ENCODE measurements around a stretch of chr5.

GRCh38 chr5:159011611-159012050, 88.1 kb downstream of the EBF1 start:
- CAGE, long polyA plus RNA = no peak
- RRBS = no CpG with 5 or more reads among the region's 5 CpGs

DNA sequence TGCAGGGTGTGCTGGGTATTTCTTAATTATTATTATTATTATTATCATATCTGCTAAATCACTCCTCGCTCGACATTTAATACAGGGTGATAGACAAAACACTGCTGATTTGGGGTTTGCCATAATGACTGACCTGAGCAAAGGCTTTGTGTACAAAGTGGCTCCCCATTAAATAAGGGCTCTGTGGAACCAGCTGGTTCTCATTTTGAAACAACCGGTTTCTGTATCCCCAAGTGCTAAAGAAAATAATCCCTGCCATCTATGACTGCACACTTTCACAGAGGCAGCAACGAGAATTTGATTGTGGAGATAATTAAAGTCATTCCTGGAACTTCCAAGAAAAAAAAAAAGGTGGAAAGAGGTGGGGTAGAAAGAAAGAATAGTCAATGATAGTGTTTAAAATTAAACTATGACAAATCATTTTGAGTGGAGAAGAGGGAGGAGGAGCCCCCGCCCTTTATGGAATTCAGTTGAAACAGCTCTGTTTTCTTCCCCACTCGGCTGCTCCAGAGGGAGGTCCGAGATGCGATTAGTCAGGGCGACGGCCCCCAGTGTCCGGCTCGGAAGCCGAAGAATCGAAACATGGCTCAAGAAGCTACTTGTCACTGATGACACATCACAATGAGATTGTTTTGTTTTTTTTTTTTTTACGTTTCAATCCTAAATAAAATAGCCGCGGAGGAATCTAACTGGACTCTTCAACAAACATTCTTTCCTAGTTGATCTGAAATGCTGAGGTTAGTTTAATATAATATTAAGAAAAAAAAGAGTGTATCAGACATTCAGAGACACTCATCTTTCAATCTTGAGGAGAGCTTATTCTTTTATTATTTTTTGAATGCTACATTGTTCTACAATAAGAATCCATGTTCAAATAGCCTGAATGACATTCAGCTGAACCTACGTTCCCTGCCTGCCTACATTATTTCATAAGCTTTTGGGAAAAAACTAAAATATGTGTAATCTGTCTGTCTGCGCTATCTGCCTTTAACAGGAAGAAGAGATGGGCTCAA, 38.3 kb downstream of the EBF1 start:
- CAGE, long polyA plus RNA = no peak
- RRBS = no CpG with 5 or more reads among the region's 19 CpGs

DNA sequence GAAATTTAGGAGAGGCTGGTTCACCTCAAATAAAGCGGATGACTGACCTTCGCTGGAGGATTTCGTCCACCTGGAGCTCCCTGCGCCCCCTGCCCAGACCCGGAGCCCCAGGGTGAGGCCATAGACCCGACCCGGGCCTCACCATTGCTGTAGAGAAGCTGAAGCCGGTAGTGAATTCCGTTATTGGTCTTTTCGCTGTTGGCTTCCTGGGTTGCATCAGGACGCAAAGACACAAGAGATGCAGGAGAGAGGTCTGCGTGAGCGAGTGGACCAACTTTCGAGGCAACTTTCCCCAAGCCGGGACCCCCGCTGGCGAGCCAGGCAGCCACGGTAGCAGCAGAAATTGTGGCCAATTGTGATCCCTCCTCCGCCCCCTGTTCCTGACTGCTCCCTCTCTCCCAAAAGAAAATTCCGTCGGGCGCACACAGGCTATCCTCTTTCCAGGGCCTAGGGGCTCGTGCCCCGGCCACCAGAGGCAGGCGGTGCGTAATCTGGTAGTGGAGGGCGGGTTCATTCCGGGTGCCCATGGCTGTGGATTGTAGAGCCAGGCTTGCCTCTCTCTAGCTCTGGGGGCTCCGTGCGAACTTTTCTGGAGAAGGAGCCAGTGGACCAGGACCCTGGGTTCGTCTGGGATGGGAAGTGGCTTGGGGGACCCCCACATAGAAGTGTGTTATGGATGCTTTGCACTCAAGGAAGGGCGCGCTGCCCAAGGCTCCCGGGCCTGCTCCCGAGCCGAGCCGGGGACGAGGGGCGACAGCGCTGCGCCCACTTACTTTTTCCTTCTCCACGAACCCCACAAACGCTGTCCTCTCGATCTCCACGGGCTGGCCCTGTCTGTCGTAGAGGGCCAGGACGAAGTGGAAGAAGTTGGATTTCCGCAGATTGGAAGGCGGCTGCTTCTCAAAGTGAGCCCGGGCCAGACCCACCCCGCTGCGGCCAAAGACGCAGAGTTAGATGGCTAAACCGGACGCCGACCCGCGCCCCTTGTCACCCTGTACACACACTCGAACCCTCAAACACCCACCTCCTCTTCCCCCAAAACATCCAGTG, 3.2 kb downstream of the EBF1 start:
- CAGE, long polyA plus RNA = no peak
- RRBS = 49% methylated on average over 10 of the region's 59 CpGs

- CAGE, long polyA plus RNA = no peak
- RRBS = no CpG with 5 or more reads among the region's 1 CpG
Measured at GRCh38 chr5:159102248-159102892, 2.7 kb upstream of the EBF1 start.

DNA sequence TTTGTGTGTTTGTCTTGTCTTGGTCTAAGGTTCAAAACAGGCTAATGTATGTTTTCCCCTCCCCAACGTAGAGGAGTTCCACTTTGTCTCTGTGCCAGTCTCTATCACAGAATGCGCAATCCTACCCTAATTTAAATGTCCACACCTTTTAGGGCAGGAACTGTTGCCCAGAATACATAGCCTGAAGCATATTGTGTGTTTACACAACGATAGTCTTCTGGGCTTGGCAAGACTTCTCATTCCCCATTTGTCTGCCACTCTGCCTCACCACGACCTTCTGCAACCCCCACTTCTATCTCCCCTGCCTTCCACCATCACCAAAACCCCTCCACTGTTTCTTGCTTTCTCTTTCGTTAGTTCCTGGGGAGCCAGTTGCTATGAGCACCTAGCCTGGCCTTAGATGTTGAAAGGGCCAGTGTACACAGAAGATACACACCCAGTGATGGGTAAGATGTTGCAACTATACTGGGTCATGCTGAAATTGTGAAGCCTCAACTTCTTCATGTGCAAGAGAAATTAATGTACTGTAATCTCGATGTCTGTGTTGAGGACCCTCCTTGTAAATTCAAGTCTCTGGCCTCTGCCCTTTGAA, 886 bp upstream of the RNF145 start:
- CAGE, long polyA plus RNA = no peak
- RRBS = no CpG with 5 or more reads among the region's 6 CpGs

- CAGE, long polyA plus RNA = no peak
- RRBS = no CpG with 5 or more reads among the region's 4 CpGs
Measured at GRCh38 chr5:159459834-159460762, 129.8 kb upstream of the IL12B start.

DNA sequence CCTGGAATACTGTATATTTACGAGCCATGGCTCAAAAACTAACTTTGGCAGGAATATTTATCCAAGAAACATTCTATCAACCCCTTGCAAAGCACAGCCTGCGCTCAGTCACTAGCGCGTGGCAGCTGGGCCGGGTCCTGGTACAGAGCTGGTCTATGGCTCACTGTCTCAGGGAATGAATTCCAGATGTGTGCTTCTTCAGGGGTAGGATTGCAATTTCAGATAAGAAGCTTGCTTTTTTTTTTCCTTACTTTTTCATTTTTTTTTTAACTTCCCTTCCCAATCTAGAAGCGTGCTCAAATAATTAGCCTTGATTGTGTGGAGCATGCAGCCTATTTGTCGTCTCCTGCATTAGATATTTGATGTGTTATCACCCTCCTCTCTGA, 128.9 kb upstream of the ADRA1B start:
- CAGE, long polyA plus RNA = no peak
- RRBS = no CpG with 5 or more reads among the region's 7 CpGs

DNA sequence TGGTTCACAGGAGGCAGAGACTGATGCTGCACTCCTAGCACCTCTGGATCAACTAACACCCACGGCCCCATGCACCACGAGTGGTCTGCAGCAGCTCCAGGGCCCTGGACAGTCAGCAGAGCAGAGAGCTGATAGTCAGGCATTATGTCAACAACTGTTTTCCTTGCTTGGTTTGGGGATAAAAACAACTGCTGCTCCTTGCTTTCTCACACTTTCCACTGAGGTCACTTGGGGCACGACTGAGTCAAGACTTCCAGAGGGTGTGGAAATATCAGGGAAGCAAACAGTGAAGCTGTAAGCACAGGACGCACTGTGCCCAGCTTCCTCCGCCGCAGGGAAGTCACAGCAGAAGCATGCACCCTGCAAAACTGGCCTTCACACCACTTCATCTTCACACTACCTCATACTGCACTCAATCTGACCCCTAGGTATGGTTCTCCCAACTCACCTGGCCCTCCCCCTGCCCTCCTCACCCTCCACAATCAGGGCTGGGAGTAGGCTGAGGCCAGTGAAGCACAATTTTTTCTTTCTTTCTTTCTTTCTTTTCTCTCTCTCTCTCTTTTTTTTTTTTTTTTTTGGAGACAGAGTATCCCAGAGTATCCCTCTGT, 96.2 kb upstream of the ADRA1B start:
- CAGE, long polyA plus RNA = no peak
- RRBS = no CpG with 5 or more reads among the region's 6 CpGs

DNA sequence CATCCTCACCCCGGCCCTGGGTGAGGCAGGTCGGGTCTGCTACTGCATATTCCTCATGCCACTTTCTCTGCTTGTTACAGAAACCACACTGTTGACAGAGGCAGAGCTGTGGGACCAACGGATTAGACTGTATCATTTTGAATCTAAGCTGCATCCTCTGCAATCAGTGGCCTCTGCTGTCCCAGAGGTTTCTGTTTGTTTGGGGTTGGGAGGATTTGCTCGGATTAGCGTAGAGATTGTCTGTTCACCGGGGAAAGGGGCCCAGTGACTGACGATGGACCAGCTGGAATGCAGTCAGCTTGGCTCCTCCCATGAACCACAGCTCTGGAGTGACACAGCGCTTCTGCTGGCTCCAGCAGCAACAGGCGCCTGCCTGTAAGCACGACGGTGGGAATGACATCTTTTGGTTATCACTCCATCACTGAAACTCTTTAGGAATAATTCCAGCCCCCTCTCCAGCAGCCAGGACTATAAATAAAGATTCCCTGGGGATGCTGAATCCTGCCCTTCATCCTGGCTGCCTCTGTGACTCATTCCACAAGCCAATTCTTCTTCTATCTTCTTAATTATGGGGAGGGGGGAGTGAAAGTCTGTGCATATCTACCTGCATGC, 37.2 kb upstream of the ADRA1B start:
- CAGE, long polyA plus RNA = no peak
- RRBS = no CpG with 5 or more reads among the region's 11 CpGs

- CAGE, long polyA plus RNA = no peak
- RRBS = no CpG with 5 or more reads among the region's 5 CpGs
Measured at GRCh38 chr5:160061643-160062004, 52.7 kb downstream of the TTC1 start.

GRCh38 chr5:160260691-160261395, 31.5 kb downstream of the FABP6 start:
- CAGE, long polyA plus RNA = no peak
- RRBS = no CpG with 5 or more reads among the region's 15 CpGs

DNA sequence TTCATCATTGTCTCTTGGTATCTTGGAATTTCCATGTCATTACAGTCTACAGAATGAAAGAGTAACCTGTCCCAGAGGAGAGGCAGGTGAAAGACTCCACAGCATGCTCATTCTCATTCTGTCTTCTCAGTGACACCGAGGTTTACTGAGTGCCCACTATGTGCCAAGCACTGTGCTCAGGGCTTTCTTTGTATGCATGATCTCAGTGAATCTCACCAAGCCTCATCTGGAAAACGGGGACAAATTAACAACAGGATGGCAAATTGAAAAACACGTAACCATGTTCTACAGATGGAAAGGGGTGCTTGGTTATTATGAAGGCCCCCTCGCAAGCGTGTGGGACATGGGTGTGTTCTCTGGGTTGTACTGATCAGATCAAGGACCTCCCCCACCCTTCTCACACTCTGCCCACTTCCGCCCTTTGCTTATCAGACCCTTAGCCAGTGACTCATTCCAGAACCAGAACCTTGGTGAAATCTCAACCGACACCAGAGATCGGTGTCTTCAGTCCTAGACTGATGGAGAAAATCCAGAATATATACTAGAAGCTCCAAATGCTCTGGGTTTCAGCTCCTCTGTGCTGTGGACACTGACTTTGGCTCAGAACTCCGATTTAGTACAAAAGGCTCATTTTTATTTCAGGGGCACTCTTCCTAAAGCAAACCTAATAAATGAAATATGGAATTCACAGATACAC, 64.8 kb downstream of the PTTG1 start:
- CAGE, long polyA plus RNA = no peak
- RRBS = no CpG with 5 or more reads among the region's 9 CpGs

DNA sequence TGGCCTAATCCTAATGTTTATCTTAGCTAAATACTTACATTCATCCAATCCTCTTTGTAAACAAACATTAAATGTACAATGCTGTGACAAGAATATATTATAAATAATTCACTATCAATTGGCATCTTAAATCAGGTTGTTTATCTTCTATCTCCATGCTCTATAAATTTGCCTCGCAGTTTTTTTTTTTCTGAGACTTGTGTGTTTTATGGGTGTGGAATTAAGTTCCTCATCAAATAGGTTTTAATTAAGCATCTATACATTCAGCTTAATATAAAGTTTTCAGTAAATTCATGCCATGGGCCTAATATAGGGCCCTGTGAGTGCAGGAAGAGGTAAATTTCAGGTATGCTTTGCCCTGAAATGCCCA, 90.6 kb downstream of the GABRG2 start:
- CAGE, long polyA plus RNA = no peak
- RRBS = no CpG with 5 or more reads among the region's 1 CpG

GRCh38 chr5:163482519-163483214, 22.2 kb downstream of the HMMR start:
- CAGE, long polyA plus RNA = no peak
- RRBS = no CpG with 5 or more reads among the region's 3 CpGs

DNA sequence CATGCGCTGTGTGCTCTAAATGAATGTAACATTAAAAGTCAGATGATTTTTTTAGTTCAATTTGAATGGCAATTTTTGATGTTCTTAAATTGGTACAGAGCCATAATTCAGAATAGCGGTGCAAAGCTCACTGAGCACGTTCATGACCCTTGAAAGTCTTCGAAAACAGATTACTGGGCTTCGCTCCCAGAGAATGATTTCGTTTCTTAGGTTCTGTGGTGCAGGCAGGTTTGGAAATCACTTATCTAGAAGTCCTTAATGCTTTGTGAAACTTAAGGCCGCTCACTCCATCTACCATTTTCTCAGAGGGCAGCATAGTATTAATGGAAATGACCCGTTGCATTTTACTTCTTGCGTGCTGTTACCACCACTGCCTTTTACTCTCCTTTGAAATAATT, 3.0 kb upstream of the MAT2B start:
- CAGE, long polyA plus RNA = no peak
- RRBS = no CpG with 5 or more reads among the region's 9 CpGs

DNA sequence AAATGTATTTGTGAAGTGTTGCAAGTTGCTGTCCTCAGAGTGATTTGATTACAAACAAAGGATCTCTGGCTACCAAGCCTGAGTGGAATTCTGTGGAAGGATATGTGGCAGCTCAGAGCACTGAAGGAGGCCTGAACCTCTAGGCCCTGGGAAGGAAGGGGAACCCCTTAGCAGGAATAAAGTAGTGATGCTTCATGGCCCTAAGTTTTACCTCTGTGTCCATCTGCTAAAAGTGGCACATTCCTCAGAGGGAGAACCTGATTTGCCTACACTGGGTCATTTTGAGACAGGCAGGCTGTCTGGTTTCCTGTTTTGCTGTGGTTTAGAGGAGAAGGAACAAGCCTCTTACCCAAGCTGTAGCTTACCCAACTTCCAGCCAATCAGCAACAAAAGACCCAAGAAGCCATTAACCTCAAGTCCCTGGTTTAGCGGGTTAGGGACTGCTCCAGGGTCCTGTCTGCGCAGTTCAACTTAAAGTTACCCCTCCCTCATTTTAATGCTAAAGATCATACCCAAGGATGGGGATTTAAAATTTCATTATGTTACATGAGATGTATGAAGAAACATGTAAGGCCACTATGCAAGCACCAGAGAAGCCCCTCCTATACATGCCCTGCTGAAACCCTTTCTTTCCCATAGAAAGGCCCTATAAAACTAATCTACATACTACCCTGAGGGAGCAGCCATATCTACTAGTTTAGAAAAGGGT, 411.0 kb downstream of the MAT2B start:
- CAGE, long polyA plus RNA = no peak
- RRBS = no CpG with 5 or more reads among the region's 2 CpGs

GRCh38 chr5:167803185-167803452, 488.3 kb upstream of the WWC1 start:
- CAGE, long polyA plus RNA = no peak
- RRBS = no CpG with 5 or more reads among the region's 1 CpG

- CAGE, long polyA plus RNA = no peak
- RRBS = no CpG with 5 or more reads among the region's 14 CpGs
Measured at GRCh38 chr5:167820053-167821340, 470.9 kb upstream of the WWC1 start.

DNA sequence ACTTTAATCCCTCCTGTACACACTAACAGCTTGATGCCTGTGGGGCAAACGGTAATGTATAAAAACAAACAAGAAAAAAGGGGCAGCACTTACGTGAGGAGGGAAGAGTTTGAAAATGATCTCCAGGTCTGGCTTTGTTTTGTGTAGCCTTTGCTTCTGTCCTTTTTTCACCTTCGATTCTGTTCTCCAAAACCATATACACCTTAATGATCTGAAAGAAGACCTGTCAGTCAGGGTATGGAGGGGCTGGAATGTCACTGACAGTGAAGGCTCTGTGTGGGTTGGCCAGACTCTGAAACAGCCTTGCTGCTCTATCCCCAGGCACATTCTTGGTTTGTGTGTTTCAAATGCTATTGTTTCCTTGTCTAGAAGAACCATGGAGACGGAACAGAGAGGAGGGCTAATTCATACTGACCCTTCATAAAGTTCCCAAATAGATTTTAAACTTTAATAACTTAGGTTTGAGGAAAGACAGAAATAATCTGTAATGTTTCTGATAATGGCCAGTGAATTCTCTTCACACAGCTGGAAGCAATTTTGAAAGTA, 338.1 kb upstream of the WWC1 start:
- CAGE, long polyA plus RNA = no peak
- RRBS = no CpG with 5 or more reads among the region's 4 CpGs

GRCh38 chr5:168022859-168023231, 268.6 kb upstream of the WWC1 start:
- CAGE, long polyA plus RNA = no peak
- RRBS = no CpG with 5 or more reads among the region's 12 CpGs